Brain (tissue), 1 donor: ENCODE data around the genes AQP11, CLNS1A and GAB2.

DNA sequence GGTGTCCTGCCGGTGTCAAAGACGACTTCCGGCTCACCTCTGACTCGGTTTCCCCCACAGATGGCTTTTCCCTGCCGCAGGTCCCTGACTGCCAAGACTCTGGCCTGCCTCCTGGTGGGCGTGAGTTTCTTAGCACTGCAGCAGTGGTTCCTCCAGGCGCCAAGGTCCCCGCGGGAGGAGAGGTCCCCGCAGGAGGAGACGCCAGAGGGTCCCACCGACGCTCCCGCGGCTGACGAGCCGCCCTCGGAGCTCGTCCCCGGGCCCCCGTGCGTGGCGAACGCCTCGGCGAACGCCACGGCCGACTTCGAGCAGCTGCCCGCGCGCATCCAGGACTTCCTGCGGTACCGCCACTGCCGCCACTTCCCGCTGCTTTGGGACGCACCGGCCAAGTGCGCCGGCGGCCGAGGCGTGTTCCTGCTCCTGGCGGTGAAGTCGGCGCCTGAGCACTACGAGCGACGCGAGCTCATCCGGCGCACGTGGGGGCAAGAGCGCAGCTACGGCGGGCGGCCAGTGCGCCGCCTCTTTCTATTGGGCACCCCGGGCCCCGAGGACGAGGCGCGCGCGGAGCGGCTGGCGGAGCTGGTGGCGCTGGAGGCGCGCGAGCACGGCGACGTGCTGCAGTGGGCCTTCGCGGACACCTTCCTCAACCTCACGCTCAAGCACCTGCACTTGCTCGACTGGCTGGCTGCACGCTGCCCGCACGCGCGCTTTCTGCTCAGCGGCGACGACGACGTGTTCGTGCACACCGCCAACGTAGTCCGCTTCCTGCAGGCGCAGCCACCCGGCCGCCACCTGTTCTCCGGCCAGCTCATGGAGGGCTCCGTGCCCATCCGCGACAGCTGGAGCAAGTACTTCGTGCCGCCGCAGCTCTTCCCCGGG is 5.5 kb downstream of the B3GNT6 start:
- RRBS, result 6% methylated on average over 28 of the region's 105 CpGs

DNA sequence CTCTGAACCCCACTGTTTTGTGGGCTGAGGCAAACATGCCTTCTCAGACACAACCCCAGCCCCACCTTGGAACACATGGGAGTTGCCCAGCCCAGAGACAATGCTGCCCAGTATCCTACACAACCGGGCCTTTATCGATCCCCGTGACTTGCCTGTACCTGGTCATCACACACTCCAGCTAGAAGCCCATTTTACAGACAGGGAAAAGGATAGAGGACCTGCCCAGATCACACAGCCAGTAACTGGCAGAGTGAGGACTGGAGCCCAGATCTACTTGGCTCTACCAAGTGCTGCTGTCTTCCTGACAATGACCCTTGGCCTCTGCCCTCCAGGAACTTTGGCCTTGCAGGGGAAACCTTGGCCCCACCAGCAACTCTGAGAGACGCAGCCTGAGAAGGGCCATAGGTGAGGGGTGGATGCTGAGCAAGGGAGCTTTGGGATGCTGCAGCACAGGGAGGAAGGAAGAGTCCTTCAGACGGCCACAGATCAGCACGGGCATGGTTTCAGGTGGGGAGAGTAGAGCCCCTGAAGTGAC is 2.2 kb upstream of the CAPN5 start:
- RRBS, result no CpG with 5 or more reads among the region's 6 CpGs

- RRBS, result no CpG with 5 or more reads among the region's 14 CpGs
Measured at GRCh38 chr11:77065613-77066158, 1.1 kb upstream of the CAPN5 start.

DNA sequence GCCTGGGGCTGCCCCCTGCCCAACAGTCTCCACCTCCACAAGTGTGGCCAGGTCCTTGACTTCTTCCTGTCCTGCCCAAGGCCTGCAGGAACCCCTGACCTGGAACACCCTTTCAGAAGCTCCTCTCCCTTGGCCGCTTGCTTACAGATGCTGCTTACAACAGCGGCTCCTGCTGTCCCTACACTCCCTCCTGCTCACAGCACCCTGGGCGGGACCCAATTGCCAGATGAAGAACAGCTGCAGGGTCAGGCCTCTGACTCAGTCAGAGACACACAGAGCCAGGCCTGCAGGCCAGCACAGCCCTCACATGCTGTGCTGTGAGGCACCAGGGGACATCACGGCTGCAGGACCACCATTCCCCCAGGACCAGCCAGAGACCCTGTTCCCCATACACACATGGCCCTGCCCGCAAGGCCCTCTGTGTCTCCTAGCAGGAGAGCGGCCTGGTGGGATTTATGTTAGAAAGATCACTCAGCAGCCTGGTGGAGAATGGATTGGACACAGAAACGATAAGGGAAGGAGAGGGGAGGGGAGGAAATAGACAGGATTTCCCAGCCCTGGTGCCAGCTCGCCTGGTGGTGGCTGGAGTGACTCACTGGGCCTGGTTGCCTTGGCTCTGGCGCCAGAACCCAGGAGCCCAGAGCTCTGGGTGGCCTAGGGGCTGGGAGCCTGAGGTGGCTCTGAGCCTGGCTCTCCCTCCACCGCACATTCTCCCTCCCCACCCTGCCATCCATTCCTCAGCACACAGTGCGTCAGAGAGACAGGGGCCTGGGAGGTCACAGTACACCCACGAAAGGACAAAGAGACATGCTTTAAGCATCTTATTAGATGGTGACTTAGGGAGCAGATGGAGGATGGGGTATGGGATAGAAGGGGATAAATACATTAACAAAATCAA is 6.7 kb downstream of the CAPN5 start:
- RRBS, result no CpG with 5 or more reads among the region's 12 CpGs

- RRBS, result no CpG with 5 or more reads among the region's 5 CpGs
Measured at GRCh38 chr11:77090386-77090738, 12.3 kb upstream of the OMP start.

- RRBS, result no CpG with 5 or more reads among the region's 13 CpGs
Measured at GRCh38 chr11:77211228-77211908, 83.3 kb downstream of the MYO7A start.

DNA sequence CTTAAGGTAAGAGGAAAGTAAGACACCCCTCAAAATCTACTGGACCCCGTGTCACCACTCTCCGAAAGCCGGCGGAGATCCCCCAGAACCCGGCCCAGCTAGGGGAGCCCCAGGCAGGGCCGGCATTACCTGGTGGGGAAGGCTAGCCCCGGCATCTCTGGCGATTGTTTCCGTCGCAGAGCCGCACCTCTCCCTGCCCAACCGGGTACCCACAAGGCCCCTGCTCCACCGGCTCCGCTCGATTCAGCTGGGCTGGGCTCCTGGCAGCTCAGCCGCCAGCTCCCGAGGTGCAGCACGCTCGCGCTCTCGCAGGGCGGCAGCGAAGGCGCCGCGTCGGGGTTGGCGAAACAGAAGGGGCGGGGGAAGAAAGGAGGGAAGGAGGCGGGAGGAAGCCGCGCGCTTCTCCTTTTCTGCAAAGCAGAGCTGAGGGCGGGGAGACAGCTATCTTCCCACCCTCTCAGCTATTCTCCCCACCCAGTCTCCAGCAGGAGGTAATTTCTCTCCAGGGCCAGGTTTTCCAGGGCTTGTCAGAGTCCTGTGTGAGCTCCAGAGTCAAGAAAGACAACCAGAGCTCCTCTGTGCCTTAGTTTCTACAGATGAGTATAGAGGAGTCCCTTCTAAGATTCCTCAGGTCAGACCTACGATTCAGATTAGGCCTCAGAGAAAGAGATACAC is 62.1 kb downstream of the PAK1 start:
- RRBS, result 3% methylated on average over 6 of the region's 35 CpGs

DNA sequence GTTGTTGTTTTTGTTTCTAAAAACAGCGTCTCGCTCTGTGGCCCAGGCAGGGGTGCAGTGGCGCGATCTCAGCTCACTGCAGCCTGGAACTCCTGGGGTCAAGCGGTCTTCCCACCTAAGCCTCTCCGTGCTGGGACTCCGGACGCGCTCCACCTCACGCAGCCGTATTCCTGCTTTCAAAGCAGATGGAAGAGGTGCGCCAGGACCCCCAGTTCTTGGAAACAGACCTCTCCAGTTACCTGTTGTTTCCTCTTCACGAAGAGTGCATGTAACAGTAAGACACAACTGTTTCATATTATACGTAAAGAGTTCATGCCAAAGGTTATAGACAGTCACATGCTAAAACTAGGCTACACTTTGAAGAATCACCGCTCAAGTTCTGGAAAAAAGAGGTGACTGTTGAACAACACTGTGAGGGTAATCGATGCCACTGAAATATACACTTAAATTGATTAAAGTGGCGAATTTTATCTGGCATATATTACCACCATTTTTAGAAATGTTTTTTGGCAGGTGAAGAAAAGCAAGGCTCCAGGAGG is 912 bp upstream of the AQP11 start:
- RRBS, result 80% methylated on average over 1 of the region's 17 CpGs

DNA sequence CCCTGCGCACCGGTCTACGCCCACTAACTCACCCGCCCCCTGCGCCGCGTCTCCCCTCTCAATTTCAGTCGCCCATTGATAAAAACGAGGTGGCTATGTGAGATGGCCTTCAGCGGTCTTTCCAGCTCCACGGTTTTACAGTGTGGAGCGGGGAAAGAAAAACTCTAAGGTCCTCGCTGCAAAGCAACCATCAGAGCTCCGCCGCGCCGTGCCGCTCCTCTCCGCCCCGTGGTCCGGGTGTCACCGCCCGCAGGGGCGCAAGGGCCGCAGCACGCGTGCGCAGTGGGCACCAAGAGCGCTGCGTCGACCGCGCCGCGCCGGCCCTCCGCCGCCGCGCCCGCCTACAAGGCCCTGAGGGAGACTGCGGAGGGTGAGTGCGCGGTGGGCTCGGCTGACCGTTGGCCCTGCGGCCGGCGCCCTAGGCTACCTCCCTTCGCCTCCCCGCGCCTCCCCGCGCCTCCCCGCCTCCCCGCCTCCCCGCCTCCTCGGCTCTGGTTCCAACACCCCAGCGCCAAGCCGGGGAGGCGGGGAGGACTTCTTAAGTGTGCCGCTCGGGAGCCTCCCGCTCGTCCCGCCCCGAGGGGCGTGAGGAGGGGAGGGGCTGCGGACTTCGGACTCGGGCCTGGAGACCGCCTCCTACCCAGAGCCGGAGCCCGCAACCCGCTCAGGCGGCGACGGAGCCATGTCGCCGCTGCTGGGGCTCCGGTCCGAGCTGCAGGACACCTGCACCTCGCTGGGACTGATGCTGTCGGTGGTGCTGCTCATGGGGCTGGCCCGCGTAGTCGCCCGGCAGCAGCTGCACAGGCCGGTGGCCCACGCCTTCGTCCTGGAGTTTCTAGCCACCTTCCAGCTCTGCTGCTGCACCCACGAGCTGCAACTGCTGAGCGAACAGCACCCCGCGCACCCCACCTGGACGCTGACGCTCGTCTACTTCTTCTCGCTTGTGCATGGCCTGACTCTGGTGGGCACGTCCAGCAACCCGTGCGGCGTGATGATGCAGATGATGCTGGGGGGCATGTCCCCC is at the start of gene AQP11:
TSS of gene AQP11 (plus strand) at position 643 of the 1,024 bp plus-strand sequence.
- RRBS, result 2% methylated on average over 46 of the region's 103 CpGs

DNA sequence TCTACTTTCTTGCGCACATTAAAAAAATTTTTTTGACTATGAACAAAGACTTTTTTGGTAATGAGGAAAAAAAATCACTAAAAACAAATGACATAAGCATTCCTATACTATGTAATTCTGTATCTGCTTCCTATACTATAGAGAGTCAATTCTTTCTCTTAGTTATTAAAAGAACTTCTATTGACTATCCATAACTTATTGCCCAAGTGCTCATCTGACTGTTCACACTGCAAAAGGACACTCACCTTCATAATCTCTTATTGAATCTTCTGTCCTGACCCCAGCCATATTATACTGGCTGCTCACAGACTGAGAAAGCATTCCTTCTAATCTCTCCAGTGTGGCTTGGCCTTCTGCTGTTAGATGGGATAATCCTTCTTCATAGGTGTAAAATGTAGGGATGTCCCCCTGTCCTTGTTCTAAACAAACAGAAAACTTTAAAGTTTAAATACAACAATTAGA is 15.3 kb downstream of the CLNS1A start:
- RRBS, result no CpG with 5 or more reads among the region's 1 CpG

GRCh38 chr11:77636602-77637334 is 826 bp downstream of the CLNS1A start:
- RRBS, result no CpG with 5 or more reads among the region's 17 CpGs

GRCh38 chr11:77637335-77638232 is at the start of gene CLNS1A:
Gene CLNS1A, minus strand, starts transcription at chr11:77637794.
- RRBS, result 2% methylated on average over 6 of the region's 41 CpGs

GRCh38 chr11:77725387-77725771 is 87.8 kb upstream of the CLNS1A start:
- RRBS, result no CpG with 5 or more reads among the region's 3 CpGs

- RRBS, result no CpG with 5 or more reads among the region's 5 CpGs
Measured at GRCh38 chr11:78036860-78037625, 14.0 kb upstream of the KCTD14 start.

DNA sequence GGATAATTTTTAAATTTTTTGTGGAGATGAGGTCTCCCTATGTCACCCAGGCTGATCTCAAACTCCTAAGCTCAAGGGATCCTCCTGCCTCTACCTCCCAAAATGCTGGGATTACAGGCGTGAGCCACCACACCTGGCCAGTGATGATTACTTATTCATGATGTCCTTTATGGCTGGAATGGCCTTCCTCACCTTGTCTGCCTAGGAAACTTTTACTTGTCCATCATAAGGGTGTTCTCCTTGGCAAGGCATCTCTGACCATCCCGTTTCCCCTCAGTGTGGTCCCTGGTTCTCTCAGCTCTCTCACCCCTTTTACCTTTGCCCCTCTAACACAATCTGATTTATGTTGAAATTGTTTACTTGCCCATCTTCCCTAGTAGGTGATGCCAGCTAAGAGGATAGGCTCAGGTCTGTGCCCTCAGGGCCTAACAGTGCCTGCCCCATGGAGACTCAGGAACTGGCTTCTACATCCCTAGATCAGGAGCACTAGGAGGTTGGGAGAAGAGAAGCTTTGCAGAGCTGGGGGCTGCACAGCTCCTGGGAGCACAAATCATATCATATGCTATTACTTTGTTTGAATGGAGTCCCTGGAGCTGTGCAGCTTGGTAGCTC is 21.1 kb upstream of the ALG8 start:
- RRBS, result no CpG with 5 or more reads among the region's 2 CpGs

GRCh38 chr11:78417526-78418408 is at the start of gene GAB2:
Gene GAB2, minus strand, starts transcription at chr11:78417820.
- RRBS, result 2% methylated on average over 76 of the region's 124 CpGs

- RRBS, result no CpG with 5 or more reads among the region's 5 CpGs
Measured at GRCh38 chr11:78724950-78725404, 150.3 kb upstream of the NARS2 start.

GRCh38 chr11:79086924-79088102 is 353.5 kb downstream of the TENM4 start:
- RRBS, result no CpG with 5 or more reads among the region's 13 CpGs

- RRBS, result no CpG with 5 or more reads among the region's 6 CpGs
Measured at GRCh38 chr11:79199902-79200358, 240.9 kb downstream of the TENM4 start.